ENCODE measurements around a stretch of chr7.

- PRO-cap: no peak
Observed at GRCh38 chr7:151864872-151865620, 11.9 kb downstream of the PRKAG2 start.

DNA sequence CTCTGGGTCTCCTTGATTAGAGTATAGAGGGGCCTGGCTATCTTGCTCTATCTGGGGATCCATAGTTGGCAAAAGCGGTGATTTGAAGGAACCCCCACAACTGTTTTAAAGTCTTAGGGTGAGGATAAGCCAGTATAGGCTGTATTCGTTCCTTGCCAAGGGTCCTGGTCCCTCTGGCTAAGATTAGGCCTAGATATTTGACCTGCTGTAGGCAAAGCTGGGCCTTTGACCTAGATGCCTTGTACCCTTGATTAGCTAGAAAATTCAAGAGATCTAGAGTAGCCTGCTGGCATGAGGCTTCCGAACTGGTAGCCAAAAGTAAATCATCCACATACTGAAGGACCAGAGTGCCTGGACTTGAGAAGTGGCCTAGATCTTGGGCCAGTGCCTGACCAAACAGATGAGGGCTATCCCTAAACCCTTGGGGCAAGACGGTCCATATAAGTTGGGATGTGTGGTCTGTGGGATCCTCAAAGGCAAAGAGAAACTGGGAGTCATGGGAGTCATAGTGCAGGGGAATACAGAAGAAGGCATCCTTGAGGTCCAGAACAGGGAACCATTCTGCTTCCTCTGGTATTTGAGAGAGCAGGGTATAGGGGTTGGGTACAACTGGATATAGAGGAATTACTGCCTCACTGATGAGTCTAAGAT, 6.5 kb downstream of the GALNT11 start:
- PRO-cap: no peak

DNA sequence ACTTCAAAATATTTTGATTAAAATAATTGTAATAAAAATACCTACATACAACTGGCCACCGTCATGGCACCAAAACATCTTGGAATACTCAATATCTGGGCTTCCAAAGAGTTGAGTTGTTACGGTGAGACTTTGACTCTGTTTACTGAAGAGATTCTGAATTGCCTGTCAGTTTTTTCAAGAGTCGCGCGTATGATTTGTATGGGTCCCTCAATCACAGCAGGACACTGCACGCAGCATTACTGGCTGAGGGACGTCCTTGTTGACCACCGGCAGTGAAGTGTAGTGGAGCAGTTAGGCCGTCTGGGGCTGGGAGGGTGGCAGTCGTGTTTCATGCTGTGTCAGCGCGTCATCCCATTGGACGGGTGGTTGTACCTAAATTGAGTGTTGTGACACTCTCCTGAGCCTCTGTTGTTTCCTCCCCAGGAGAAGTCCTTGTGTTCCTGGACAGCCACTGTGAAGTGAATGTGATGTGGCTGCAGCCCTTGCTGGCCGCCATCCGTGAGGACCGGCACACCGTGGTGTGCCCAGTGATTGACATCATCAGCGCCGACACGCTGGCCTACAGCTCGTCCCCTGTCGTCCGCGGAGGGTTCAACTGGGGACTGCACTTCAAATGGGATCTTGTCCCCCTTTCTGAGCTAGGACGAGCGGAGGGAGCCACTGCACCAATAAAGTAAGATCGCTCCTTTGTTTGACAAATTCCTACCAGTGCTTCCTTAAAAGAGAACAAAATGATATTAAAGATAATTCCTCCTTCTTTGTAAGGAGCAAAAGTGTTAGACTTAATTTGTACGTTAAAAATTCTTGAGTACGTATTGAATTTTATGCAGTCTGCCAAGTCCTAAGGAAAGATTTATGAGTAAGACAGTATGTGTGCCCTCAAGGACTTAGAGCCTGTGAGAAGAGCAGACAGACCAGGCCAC, 82.4 kb downstream of the GALNT11 start:
- PRO-cap: no peak

- PRO-cap: no peak
Observed at GRCh38 chr7:152121605-152122384, 96.3 kb downstream of the GALNT11 start.

DNA sequence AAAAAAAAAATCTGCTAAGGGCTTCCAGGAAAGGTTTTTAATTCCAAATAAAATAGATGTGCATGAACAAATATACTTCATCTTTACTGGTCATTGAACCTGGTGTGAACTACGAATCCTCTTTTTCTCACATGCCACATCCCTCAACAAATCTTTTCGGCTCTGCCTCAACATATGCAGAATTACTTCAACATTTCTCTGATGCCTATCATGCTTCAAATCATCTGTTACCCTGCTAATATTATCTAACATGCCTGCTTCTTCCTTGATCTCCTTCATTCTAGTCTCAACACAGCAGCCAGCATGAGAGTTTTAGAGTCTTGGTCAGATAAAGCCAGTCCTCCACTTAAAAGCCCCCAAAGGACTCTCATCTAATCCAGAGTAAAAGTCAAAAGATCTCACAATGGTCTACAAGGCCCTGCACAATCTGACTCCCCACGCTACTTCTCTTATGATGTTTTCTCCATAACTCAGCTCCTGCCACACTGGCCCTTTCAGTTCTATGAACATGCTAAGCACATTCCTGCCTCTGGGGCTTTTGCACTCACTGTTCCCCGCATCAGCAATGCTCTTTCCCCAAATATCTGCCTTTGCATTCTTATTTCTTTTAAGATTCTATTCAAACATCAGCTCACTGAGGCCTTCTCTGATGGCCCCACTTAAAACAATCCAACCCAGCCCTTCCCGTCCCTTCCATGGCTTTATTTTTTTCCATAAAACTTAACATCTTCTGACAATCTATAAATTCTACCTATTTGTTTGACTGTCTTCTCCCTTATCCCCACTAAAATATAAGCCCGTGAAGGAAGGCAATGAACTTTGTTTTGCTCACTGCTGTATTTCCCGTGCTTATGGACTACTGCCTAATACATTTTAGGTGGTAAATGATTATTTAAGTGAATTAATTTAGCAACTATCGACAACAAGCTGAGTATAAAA, 41.6 kb downstream of the KMT2C start:
- PRO-cap: no peak

- PRO-cap: unidirectional peak, plus-strand start at chr7:152433893
Observed at GRCh38 chr7:152433718-152434148, 2.1 kb downstream of the KMT2C start.

DNA sequence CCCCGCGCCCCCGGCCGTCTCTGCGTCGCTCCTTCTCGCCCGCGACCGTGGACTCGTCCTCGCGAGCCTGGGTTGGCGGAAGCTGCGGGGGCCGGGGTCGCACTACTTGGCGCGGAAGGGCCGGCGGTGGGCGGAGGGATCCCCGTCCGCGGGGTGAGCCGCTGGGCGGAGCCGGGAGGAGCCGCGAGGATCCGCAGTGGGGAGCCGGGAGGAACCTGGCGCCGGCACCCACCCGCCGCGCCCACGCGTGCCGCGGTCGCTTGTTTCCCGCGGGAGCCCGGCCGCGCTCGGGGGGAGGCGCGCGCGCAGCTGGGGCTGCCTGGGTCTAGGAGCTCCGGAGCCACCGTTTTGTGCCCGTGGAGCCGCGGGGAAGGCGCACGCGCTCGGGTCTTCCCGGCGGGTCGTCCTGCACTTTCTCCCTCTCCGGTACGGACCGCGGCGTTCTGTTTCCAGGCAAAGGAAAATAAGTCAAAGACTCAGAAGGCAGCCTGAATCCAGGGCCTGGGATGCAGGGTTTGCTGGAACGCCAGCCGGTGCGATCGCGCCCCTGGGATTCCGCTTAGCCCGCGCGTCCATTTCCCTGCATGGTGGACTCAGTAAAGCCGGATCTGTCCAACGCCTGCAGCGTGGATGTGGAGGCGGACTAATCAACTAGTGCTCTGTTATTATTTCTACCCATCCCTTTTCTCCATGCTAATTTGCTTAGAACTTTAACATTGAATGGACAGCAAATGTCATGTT, 28.8 kb upstream of the KMT2C start:
- PRO-cap: bidirectional peak, plus-strand start at position 196 of the sequence, minus-strand start at position 55 of the sequence; bidirectional peak, plus-strand start at position 611 of the sequence, minus-strand start at position 557 of the sequence

- PRO-cap: no peak
Observed at GRCh38 chr7:152675373-152676046, 431 bp downstream of the XRCC2 start.

DNA sequence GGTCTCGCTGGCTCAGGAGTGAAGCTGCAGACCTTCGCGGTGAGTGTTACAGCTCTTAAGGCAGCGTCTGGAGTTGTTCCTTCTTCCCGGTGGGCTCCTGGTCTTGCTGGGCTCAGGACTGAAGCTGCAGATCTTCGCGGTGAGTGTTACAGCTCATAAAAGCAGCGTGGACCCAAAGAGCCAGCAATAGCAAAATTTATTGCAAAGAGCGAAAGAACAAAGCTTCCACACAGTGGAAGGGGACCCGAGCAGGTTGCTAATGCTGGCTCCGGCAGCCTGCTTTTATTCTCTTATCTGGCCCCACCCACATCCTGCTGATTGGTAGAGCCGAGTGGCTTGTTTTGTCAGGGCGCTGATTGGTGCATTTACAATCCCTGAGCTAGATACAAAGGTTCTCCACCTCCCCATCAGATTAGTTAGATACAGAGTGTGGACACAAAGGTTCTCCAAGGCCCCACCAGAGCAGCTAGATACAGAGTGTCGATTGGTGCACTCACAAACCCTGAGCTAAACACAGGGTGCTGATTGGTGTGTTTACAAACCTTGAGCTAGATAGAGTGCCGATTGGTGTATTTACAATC, 30.0 kb upstream of the ACTR3B start:
- PRO-cap: no peak

DNA sequence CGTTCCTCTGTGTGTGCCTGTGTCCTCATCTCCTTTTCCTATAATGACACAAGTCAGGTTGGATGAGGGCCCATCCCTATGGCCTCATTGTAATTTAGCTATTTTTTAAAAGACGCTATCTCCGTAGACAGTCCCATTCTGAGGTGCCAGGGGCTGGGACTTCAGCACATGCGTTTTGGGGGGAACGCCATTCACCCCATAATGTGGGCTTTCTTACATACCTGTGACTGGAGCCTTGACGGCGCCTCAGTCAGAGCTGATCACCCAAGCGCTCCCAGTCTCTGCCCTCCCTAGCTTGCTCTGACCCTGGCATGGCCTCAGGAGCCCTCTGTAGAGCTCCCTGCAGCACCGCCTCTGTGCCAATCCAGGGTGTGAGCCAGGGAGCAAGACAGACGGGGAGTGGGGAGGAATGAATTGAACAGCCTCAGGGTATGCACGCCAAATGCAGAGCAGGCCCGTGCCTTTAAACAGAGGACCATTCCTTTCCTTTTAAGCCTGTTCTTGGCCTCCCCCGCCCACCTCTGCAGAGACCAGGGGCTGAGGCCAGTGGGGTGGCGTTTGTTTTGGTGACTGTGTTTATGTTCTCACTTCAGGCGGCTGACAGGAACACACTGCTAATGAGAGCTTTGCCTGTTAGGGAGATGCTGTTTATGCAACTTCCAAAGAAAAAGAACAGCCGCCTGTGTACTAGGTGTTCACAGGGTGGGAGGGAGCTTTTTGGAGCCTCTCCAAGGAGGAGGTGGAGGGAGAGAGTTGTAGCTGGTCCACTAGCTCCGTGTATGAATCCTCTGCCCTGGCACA, 528.2 kb upstream of the DPP6 start:
- PRO-cap: no peak

DNA sequence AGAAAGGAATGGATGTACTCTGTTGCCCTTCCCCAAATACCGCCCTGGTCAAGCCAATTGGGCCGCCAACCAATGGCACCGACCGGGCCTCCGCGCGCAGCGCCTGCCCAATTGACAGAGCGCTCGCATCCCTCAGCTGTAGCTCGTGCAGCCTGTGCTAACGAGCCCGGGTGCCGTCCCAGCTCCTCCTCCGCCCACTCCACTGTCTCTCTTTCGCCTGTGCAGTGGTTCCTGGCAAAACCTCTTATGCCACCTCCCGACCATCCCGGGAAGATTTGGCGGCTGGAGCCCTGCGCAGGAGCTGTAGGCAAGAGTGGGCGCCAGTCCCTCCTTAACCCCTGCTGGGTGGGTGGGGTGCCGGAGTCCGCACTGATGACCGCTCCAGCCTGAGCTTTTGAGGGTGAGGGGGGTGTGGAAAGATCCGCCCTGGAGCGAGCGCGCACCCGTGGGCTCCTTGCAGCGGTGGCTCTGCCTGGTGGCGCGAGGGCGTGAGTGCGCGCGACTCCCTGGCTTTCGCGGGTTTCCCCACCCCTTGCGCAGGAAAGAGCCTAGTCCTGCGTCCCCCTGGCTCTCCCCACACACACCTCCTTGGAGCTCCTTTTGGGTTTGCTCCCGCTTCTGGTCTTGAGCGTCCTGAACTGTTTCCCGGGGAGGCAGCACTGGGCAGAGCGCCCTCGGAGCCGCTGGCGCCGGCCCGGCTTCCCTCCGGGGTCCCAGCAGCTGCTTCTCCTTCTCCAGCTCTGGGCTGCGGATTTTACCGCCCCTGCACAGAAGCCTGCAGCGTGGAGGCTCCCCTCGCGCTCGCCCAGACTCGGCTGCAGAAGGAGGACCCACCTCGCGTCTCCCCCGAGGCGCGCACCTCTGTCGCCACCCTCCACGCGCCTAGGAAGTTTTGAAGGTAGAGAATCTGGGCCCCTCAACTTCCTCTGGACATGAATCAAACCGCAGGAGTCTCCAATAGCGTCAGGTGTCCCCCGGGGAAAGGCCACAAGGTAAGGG, 303.9 kb upstream of the DPP6 start:
- PRO-cap: no peak

- PRO-cap: bidirectional peak, plus-strand start at chr7:154928484, minus-strand start at chr7:154928315
Observed at GRCh38 chr7:154928349-154929028, 74.4 kb downstream of the PAXIP1 start.

GRCh38 chr7:155221901-155222689, 75.6 kb upstream of the INSIG1 start:
- PRO-cap: no peak

- PRO-cap: bidirectional peak, plus-strand start at chr7:155254216, minus-strand start at chr7:155254144
Observed at GRCh38 chr7:155253903-155254404, 43.7 kb upstream of the INSIG1 start.

GRCh38 chr7:155273574-155273950, 24.1 kb upstream of the INSIG1 start:
- PRO-cap: no peak

DNA sequence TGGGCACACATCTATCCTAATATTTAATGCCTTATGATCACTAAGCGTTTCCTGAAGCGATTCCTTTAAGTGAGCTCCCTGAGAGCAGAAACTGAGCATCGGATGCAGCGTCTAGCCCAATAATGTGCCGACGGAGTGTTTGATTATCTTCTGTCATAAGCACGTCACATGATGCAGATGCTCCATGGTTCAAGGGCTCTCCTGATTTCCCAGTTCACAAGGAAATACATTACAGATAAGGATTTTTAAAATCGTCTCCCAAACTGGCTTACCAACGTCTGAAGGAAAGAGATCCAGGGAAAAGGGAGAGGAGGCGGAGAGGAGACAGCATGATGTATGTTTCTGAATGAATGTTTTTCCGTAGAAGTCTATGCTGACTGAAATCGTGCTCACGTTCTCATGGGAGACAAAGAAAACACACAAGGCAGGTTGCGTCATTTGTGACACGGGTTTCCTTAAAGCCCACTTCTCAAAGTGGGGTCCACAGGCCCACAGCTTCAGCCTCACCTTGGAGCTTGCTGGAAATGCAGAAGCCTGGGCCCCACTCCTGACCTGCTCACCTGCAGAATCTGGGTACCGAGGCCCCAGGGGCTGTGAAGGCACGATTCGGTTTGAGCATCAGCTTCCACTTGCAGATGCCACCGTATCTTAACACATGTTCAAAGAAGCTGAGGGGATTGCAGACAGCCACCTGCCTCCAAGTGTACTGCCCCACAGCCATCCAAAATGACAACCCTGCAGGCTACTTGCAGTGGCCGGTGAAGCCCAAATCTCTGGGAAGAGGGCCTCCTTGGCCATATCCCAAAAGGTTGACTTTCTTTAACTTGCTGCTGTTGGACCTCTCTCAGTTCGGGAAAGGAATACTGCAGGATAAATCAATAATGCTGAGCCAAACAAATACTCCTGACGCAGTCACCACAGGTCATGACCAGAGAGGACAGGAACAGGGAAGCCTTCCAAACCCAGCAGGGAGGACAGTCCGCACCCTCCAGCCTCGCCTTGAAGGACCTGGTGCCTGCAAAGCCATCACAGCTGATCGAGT, 21.3 kb upstream of the INSIG1 start:
- PRO-cap: no peak

- PRO-cap: no peak
Observed at GRCh38 chr7:155277099-155277526, 20.6 kb upstream of the INSIG1 start.

DNA sequence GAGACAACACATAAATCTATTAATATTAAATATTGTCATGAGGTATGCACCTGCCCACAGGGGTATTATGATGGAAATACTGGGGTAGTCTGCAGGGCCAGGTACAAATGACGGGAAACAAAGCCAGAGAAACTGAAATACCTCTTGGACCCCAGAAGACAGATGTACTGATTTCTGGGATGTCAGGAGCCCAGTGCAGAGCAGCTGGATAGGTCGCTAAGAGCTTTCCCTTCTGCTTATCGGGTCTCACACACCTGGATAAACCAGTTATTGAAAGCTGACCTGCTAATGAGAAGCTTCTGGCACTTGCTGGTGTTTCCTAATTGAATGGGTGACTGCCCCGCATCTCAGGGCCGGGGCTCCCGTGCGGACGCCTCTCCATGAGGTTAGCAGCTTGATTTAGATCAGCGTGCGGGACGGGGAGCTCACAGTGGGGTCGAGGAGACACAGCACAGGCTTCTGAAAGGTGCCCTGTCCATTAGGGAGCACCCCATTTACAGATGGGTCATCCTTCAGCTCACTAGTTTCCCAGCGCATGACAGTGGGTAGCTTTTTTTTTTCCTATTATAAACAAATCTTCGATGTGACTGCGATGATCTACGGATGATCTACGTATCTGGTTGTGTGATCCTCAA, 1.5 kb upstream of the INSIG1 start:
- PRO-cap: no peak

GRCh38 chr7:155306798-155307908, 9.5 kb downstream of the INSIG1 start:
- PRO-cap: no peak

DNA sequence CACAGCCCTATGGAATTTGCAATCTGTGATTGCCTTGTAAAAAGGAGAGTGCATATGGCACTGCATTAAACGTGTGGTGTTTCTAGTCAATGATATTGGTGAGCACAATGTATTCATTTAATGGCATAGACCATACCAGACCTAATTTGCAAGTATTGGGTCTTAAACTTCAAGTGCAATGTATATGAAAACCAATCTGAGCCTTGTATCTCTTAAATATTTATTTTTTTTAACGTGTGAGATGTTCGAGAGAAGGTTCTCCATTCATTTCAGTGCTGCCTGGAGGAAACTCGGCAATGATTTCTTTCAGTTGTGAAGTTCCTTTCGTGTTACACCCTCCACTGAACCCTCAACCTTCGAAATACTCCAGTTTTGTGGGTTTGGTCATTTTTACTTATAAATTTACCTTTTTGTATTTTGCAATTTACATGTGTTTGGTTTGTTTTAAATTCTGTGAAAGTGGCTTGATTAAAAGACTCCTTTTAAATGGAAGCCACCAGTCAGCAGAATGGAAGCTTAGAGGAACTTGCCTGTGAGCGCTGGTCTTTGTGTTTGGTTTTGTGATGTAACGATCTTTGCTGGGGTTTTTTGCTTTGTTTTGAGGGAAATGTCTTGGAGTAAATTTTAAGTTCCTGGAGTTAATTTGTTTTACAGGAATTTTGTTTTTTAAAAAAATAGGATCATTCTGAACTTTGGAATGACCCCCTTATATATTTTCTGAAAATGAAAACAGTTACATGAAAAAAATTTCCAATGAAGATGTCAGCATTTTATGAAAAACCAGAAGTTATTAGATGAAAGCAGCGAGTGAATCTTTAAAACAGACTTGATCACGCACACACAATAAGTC, 11.7 kb downstream of the INSIG1 start:
- PRO-cap: no peak

All from fallopian tube (tissue), 1 donor.